ENCODE measurements around the gene NECAP2.

DNA sequence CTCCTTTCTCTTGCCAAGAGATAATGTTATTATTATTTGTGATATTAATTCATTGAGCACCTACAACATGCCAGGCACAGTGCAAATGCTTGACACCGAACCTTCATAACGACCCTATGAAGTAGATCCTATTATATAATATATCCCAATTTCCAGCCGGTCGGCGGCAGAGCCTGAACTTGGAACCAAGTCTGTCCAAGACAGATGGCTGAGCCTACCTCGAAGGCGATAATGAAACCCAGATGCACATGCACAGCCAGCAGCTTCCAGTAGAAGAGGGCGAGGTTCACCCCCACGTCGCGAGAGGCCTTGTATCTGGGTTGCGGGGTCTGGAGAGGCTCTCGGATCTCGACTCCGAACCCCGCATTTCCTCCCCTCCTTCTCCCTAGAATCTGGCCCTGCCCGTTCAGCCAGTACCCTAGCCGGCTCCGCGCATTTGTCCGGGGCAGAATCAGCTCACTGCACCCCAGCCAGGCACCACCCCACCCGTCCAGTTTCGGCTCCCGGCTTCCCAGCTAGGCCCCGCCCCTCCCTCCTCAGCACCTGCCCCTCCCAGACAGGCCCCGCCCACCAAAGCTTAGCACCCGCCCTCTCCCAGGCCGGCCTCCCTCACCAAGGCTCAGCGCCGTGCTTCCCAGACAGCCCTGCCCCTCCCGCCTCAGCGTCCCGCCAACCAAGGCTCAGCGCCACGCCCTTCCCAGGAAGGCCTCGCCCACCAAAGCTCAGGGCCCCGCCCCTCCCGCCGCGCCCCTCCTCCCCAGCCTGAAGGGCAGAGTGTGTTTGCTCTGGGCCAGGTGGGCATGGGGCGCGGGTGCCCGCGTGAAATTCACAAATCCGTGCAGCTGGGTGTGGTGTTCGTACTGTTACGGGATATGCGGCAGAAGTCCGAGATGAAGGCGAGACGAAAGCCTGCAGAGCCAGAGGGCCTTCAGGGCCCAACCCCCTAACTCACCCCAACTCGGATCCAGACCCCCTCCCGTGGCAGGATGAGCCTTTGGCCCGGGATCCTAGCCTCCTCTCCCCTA is 4.8 kb upstream of the ARHGEF19 start:
- RAMPAGE, long total RNA = no peak
- RRBS = 1% methylated on average over 7 of the region's 54 CpGs
PRO-cap:
- standard = bidirectional peak, plus-strand start at position 772 of the sequence, minus-strand start at position 490 of the sequence
- CoPRO, capped RNA only, 2 experiments = peak in 2 of 2 experiments; most common plus-strand start position 737 of the sequence (in 1); most common minus-strand start position 461 of the sequence (in 1)
- CoPRO, capped and uncapped RNA, 2 experiments = no peak in any of the 2 experiments
- CoPRO, uncapped RNA only, 2 experiments = no peak in any of the 2 experiments
CAGE:
- cytosol, long polyA plus RNA = start-site peak on the minus strand centred at position 484 of the sequence, 92 bp wide, 38 and 50 reads in 2 replicates
- long polyA plus RNA = start-site peak on the minus strand centred at position 483 of the sequence, 102 bp wide, 55 and 48 reads in 2 replicates
- nucleolus, long total RNA = no peak
- nucleus, long polyA plus RNA = no peak

DNA sequence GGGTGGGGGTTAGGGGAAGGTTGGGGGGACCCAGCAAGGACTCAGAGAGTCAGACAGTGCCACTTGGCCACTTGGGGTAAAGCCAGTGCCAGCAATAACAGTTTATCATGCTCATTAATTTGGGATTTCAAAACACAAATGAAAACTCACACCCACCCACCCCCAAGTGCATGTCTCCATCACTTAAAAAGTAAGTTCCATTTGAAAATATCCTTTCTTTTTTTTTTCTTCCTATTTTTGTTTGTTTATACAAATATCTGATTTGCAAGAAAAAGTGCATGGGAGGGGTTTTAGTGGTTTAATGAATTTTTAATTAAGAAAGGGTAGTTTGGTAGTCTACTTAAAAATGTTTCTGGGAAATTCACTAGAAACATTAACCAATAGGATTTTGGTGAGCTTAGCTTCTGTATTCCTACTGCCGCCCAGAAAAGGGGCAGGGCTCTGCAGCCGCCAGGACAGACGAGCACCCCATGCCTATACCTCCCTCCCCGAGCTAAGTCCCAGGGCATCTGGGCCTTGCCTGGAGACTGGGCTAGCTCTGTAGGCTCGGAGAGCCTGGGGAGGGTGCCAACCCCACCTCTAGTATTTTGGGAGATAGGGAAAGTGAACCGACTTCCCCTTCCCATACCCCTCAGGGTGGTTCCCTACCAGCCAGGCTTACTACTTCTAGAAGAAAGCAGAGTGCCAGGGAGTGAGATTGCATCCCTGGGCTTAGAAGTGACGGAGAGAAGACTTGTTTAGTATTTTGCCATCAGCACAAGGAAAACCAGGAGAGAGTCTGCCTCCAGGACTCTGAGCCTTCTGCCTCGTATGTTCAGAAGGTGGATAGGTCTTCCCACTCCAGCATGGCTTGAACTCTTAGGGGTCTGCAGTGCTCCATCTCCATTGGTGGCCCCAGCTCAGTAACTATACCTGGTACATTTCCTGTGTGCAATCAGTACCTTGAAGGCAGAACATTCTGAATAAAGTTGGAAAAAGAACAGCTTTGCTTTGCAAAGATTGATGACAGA is 28.7 kb downstream of the SZRD1 start:
- RAMPAGE, long total RNA = no peak
- RRBS = no CpG with 5 or more reads among the region's 8 CpGs
PRO-cap:
- standard = no peak
- CoPRO, capped RNA only, 2 experiments = no peak in any of the 2 experiments
- CoPRO, capped and uncapped RNA, 2 experiments = no peak in any of the 2 experiments
- CoPRO, uncapped RNA only, 2 experiments = peak in 2 of 2 experiments; most common plus-strand start position 117 of the sequence (in 2); most common minus-strand start position 1,001 of the sequence (in 1)
CAGE:
- cytosol, long polyA plus RNA = no peak
- long polyA plus RNA = no peak
- nucleolus, long total RNA = no peak
- nucleus, long polyA plus RNA = no peak

DNA sequence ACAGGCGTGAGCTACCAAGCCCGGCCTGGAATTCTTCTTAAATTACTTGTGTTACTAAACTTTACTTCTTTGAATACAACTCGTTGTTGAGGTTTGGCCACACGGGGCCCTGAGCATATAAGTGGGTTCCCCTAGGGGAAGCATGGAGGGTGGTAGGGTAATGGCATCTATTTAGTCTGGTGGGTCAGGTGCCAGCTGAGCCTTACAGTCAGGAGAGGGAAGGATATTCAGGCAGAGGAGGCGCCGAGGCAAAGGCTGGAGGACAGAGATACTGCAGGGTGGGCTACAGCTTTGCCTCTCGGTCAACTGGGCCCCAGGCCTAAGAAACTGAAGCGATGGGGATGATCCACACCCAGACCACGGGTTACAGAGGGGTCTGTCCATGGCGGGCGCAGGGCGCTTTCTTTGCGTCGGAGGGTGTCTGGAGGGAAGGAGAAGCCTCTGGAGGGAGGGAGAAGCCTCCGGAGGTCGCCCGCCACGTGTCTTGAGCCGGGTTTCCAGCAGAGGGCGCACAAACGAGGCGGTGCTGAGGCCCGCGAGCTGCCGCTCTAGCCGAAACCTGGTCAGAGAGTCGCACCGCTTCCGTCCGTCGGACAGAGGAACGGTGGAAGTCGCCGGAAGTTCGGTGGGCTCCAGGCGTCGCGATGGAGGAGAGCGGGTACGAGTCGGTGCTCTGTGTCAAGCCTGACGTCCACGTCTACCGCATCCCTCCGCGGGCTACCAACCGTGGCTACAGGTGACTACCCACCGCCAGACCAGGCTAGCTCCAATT is at the start of gene NECAP2:
TSS of gene NECAP2 (plus strand) at position 607 of the 772 bp plus-strand sequence.
- RAMPAGE, long total RNA = start-site peak on the plus strand centred at position 609 of the sequence, 56 bp wide, 1,397 and 972 reads in 2 replicates
- RRBS = 73% methylated on average over 1 of the region's 48 CpGs
PRO-cap:
- standard = bidirectional peak, plus-strand start at position 234 of the sequence, minus-strand start at position 250 of the sequence; bidirectional peak, plus-strand start at position 596 of the sequence, minus-strand start at position 423 of the sequence
- CoPRO, capped RNA only, 2 experiments = peak in 2 of 2 experiments; most common plus-strand start position 607 of the sequence (in 2); most common minus-strand start position 423 of the sequence (in 2)
- CoPRO, capped and uncapped RNA, 2 experiments = peak in 2 of 2 experiments; most common plus-strand start position 607 of the sequence (in 2); most common minus-strand start position 423 of the sequence (in 2)
- CoPRO, uncapped RNA only, 2 experiments = peak in 1 of 2 experiments; most common plus-strand start position 625 of the sequence (in 1); most common minus-strand start position 416 of the sequence (in 1)
CAGE:
- cytosol, long polyA plus RNA = start-site peak on the plus strand centred at position 612 of the sequence, 47 bp wide, 1,828 and 1,639 reads in 2 replicates
- long polyA plus RNA = start-site peak on the plus strand centred at position 622 of the sequence, 30 bp wide, 967 and 1,148 reads in 2 replicates
- nucleolus, long total RNA = no peak
- nucleus, long polyA plus RNA = start-site peak on the plus strand centred at position 616 of the sequence, 43 bp wide, 1,040 and 1,286 reads in 2 replicates

DNA sequence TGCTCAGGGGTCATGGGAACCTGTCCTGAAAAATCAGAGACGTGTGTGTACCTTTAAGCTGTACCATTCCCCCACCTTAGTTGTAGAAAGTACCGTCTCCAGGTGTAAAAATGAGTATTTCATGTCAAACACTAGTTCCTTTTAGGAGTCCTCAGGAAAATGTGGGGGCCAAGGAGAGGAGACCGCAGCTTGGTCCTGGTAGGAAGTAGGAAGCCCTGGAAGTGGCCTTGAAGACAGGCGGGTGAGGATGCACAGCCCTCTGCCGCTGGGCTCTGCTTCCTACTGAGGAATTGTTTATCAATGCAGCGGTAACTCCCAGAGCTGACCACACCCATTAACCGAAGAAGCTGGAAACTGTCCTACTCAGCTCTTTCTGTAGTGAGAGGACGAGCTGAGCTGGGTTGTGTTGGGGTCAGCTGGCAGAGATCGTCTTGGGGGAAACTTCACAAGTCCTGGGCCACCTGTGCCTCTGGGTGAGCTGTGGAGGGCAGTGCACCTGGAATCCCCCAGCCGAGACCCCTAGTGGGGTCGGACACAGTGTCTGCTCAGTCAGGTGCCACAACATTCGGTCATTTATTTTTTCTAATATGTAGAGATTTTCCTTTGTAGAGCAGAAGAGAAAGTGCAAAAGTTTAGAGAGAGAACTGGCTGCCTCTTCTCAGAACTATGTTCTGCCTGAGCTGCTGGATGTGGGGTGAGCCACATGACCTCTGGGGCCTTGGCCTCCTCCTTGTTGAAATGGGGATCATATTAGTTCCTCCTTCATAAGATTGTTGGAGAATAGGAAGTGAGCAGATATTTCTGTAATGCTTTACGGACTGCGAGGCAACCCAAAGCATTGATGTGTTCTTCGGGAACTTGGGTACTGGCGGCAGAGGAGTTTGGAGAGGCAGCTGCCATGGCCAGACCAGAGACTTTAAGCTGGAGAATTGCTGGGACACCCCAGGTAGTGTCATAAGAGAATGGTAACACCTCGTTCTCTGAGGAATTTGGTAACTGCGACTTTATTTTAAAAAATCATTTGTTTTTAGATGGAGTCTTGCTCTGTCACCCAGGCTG is 3.6 kb downstream of the NECAP2 start:
- RAMPAGE, long total RNA = no peak
- RRBS = no CpG with 5 or more reads among the region's 18 CpGs
PRO-cap:
- standard = bidirectional peak, plus-strand start at position 378 of the sequence, minus-strand start at position 284 of the sequence
- CoPRO, capped RNA only, 2 experiments = peak in 2 of 2 experiments; most common plus-strand start position 369 of the sequence (in 1); most common minus-strand start position 284 of the sequence (in 2)
- CoPRO, capped and uncapped RNA, 2 experiments = peak in 2 of 2 experiments; most common plus-strand start position 308 of the sequence (in 1); most common minus-strand start position 284 of the sequence (in 2)
- CoPRO, uncapped RNA only, 2 experiments = peak in 2 of 2 experiments; most common plus-strand start position 297 of the sequence (in 1); most common minus-strand start position 284 of the sequence (in 2)
CAGE:
- cytosol, long polyA plus RNA = no peak
- long polyA plus RNA = no peak
- nucleolus, long total RNA = no peak
- nucleus, long polyA plus RNA = no peak

DNA sequence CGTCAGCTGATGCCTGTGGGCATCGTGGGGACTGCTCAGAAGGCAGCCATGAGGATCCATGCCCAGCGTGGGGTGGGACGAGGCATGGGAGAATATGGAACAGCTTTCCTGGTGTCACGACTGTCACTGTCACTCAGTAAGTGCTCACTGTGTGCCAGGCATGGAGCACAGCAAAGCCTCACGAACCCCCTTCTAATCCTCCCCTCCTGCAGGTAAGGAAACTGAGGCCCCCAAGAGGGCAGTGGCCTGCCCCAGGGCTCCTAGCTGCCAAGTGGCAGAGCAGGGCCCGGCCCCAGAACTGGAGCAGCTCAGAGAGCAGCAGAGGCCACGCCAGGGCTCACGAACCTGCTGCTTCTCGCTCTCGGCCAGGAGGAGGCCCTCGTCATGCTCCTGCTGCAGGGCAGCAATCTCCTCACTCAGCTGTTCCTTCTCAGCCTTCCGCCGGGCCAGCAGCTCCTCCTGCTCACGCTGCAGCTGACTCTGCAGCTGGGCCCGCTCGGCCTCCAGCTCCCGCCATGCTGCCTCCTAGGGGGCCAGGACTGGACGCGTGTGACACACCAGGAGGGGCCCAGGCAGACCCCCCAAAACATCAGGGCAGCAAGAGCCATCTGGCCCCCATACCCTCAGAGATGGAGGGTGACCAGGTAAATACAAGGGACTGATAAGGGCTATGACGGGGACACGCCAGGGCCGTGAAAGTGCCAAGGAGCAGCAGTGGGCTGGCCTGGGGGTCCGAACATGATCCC is 179.1 kb downstream of the NECAP2 start:
- RAMPAGE, long total RNA = no peak
- RRBS = no CpG with 5 or more reads among the region's 24 CpGs
PRO-cap:
- standard = no peak
- CoPRO, capped RNA only, 2 experiments = no peak in any of the 2 experiments
- CoPRO, capped and uncapped RNA, 2 experiments = no peak in any of the 2 experiments
- CoPRO, uncapped RNA only, 2 experiments = no peak in any of the 2 experiments
CAGE:
- cytosol, long polyA plus RNA = no peak
- long polyA plus RNA = no peak
- nucleolus, long total RNA = no peak
- nucleus, long polyA plus RNA = no peak

DNA sequence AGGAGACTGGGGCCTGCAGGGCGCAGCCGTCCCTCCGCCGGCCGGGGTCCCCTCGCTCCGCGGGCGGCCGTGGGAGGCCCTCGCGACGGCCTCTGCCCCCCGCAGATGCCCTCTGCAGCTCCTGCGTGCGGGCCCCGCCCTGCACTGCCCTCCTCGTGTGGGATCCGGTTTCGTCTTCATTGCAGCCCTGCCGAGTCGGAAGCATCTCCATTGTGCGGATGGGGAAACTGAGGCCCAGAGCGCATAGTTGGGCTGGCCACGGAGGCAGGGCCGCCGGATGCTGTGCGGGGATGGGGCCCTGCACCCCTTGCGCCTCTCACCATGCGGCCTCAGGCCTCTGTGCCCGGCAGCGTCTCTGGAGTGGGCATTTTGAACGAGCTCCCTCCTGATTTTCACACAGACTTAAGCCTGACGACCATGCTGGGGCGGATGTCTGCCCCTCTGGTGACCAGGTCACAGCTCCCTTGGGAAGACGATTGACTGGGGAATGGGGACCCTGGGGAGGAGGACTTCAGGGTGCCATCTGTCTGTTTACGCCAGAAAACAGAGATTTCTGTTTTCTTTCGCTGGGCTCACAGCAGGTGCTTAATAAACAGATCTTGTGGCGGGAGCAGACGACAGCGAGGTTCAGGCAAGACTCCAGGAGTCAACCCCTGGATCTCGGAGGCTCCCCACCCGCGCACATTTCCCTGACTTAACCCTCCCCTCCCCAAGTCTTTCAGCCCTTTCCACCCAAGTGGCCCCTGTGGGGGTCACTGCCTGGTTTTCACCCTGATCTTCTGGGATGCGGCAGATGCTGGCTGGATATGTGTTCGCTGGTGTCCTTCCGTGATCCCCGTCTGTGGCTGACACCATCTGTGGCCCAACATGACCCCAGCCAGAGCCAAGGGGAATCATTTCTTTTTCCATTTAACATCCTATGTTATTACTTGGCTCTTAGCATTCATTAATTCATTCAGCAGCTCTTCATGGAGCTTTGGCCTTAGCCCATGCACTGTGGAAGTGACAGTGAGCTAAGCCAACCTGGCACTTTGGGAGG is 7.0 kb upstream of the CROCC start:
- RAMPAGE, long total RNA = no peak
- RRBS = 1% methylated on average over 4 of the region's 48 CpGs
PRO-cap:
- standard = no peak
- CoPRO, capped RNA only, 2 experiments = no peak in any of the 2 experiments
- CoPRO, capped and uncapped RNA, 2 experiments = no peak in any of the 2 experiments
- CoPRO, uncapped RNA only, 2 experiments = no peak in any of the 2 experiments
CAGE:
- cytosol, long polyA plus RNA = no peak
- long polyA plus RNA = no peak
- nucleolus, long total RNA = no peak
- nucleus, long polyA plus RNA = no peak

DNA sequence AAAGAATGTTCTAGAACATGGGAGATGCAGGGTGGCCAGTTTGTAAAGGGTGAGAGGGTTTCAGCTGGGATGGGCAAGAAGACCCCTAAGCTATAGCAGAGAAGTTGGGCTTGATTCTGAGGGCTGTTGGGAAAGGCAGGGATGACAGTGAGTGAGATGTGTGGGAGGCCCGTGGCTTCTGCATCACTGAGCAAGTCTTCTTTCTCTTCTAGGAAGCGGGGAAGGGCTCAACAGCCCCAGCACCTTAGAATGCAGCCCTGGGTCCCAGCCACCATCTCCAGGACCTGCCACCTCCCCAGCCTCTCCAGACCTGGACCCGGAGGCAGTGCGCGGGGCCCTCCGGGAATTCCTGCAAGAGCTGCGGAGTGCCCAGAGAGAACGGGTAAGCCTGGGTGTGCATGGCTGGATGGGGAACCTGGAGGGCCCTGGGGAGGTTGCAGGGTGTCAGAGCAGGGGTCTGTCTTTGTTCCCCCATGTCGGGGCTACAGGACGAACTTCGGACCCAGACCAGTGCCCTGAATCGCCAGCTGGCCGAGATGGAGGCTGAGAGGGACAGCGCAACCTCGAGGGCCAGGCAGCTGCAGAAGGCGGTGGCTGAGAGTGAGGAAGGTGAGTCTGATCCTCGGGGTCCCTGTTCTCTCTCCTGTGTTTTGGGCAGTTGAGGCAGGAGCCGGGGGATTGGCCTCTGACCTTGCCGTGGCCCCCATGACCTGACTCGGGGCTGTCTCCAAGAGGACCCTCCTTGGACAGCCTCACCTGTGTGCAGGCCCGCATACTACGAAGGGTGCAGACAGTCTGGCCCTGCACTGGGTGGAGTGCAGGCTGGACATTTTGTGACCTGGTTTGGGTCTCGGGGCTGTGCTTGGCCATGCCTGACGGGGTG is 14.7 kb downstream of the MFAP2 start:
- RAMPAGE, long total RNA = no peak
- RRBS = no CpG with 5 or more reads among the region's 24 CpGs
PRO-cap:
- standard = no peak
- CoPRO, capped RNA only, 2 experiments = no peak in any of the 2 experiments
- CoPRO, capped and uncapped RNA, 2 experiments = no peak in any of the 2 experiments
- CoPRO, uncapped RNA only, 2 experiments = no peak in any of the 2 experiments
CAGE:
- cytosol, long polyA plus RNA = no peak
- long polyA plus RNA = no peak
- nucleolus, long total RNA = no peak
- nucleus, long polyA plus RNA = no peak

- RAMPAGE, long total RNA = no peak
- RRBS = no CpG with 5 or more reads among the region's 9 CpGs
PRO-cap:
- standard = no peak
- CoPRO, capped RNA only, 2 experiments = no peak in any of the 2 experiments
- CoPRO, capped and uncapped RNA, 2 experiments = no peak in any of the 2 experiments
- CoPRO, uncapped RNA only, 2 experiments = no peak in any of the 2 experiments
CAGE:
- cytosol, long polyA plus RNA = no peak
- long polyA plus RNA = no peak
- nucleolus, long total RNA = no peak
- nucleus, long polyA plus RNA = no peak
Observed at GRCh38 chr1:16984663-16985111, 4.3 kb upstream of the MFAP2 start.

DNA sequence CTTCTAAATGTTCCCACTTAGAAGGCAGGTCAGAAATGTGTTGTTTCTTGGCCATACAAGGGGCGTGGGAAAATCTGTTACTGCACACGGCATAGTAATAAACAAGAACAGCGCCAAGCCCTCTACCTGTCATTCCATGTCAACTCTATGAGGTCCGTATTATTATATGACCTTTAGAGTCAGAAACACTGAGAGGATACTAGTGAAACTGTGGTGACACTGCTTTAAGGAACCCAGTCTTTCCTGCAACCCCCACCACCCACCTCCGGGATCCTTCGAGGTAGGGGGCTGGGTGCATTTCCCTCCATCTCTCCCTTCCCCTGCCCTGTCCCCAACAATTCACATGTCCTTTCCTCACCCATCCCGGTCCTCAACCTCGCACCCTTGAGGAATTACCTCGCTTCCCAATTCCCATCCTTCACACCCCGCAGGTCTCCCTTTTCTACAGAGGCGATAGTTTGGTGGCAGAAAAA is 664 bp downstream of the SDHB start:
- RAMPAGE, long total RNA = no peak
- RRBS = 1% methylated on average over 3 of the region's 11 CpGs
PRO-cap:
- standard = no peak
- CoPRO, capped RNA only, 2 experiments = no peak in any of the 2 experiments
- CoPRO, capped and uncapped RNA, 2 experiments = no peak in any of the 2 experiments
- CoPRO, uncapped RNA only, 2 experiments = no peak in any of the 2 experiments
CAGE:
- cytosol, long polyA plus RNA = no peak
- long polyA plus RNA = no peak
- nucleolus, long total RNA = no peak
- nucleus, long polyA plus RNA = no peak

DNA sequence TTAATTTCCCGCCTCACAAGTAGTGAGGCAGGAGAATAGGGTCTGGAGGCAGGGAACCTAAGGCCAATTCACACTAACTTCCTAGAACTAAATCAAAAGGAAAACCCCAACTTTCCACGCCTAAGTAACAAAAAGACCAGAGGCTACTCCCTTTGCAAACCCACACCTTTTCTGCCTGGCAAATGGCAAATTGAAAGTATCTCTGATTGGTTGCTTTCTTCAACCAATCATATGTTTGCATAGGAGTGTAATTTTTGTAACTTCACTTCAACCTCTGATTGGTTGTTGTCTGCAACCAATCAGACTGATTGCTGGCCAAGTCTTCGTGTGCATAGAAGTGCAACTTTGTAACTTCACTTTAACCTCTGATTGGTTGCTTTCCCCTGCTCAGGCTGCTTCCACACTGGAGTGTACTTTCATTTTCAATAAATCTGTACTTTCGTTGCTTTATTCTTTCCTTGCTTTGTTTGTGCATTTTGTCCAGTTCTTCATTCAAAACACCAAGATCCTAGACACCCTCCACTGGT is 36.9 kb upstream of the PADI2 start:
- RAMPAGE, long total RNA = no peak
- RRBS = no CpG with 5 or more reads among the region's 4 CpGs
PRO-cap:
- standard = no peak
- CoPRO, capped RNA only, 2 experiments = no peak in any of the 2 experiments
- CoPRO, capped and uncapped RNA, 2 experiments = no peak in any of the 2 experiments
- CoPRO, uncapped RNA only, 2 experiments = no peak in any of the 2 experiments
CAGE:
- cytosol, long polyA plus RNA = no peak
- long polyA plus RNA = no peak
- nucleolus, long total RNA = no peak
- nucleus, long polyA plus RNA = no peak

DNA sequence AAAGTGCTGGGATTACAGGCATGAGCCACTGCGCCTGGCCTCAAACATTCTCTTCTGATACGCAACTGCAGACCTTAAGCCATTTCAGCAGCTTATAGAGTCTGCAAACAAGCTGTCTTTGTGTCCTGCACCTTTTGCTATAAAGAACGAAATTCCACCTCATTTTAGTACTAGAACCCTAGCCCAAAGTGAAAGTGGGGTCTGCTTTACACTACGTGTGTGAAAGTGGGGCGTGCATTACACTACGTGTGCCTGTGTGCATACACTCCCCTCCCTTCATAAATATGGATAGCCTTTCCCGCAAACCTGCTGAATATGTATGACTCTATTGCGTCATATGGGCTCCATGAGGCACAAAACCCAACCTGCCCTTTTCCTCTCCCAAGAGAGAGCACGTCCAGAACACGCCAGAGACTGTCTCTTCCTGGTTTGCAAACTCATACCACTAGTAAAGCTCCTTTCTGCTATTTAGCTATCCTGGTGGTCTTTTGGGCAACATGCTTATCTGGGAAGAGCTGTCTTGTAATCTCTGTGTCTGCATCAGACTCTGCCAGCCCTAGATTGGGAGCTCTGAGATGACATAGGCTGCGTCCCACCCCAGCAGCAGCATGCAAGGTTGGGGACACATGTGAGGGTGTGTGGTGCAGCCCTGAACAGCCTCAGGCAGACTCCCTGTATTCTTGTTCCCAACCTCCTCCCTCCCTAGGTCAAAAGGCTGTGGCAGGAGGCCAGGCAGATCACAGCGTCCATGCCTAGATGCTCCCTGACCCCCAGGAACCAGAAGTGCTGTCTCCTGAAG is 12.5 kb upstream of the PADI1 start:
- RAMPAGE, long total RNA = no peak
- RRBS = no CpG with 5 or more reads among the region's 12 CpGs
PRO-cap:
- standard = no peak
- CoPRO, capped RNA only, 2 experiments = no peak in any of the 2 experiments
- CoPRO, capped and uncapped RNA, 2 experiments = no peak in any of the 2 experiments
- CoPRO, uncapped RNA only, 2 experiments = no peak in any of the 2 experiments
CAGE:
- cytosol, long polyA plus RNA = no peak
- long polyA plus RNA = no peak
- nucleolus, long total RNA = no peak
- nucleus, long polyA plus RNA = no peak

- RAMPAGE, long total RNA = no peak
- RRBS = no CpG with 5 or more reads among the region's 15 CpGs
PRO-cap:
- standard = no peak
- CoPRO, capped RNA only, 2 experiments = no peak in any of the 2 experiments
- CoPRO, capped and uncapped RNA, 2 experiments = no peak in any of the 2 experiments
- CoPRO, uncapped RNA only, 2 experiments = no peak in any of the 2 experiments
CAGE:
- cytosol, long polyA plus RNA = no peak
- long polyA plus RNA = no peak
- nucleolus, long total RNA = no peak
- nucleus, long polyA plus RNA = no peak
Observed at GRCh38 chr1:17228968-17229893, 19.7 kb upstream of the PADI3 start.

GRCh38 chr1:17409213-17410048 is 30.0 kb downstream of the RCC2 start:
- RAMPAGE, long total RNA = no peak
- RRBS = no CpG with 5 or more reads among the region's 20 CpGs
PRO-cap:
- standard = no peak
- CoPRO, capped RNA only, 2 experiments = no peak in any of the 2 experiments
- CoPRO, capped and uncapped RNA, 2 experiments = no peak in any of the 2 experiments
- CoPRO, uncapped RNA only, 2 experiments = peak in 2 of 2 experiments; most common minus-strand start chr1:17409444 (in 1)
CAGE:
- cytosol, long polyA plus RNA = no peak
- long polyA plus RNA = no peak
- nucleolus, long total RNA = no peak
- nucleus, long polyA plus RNA = no peak

DNA sequence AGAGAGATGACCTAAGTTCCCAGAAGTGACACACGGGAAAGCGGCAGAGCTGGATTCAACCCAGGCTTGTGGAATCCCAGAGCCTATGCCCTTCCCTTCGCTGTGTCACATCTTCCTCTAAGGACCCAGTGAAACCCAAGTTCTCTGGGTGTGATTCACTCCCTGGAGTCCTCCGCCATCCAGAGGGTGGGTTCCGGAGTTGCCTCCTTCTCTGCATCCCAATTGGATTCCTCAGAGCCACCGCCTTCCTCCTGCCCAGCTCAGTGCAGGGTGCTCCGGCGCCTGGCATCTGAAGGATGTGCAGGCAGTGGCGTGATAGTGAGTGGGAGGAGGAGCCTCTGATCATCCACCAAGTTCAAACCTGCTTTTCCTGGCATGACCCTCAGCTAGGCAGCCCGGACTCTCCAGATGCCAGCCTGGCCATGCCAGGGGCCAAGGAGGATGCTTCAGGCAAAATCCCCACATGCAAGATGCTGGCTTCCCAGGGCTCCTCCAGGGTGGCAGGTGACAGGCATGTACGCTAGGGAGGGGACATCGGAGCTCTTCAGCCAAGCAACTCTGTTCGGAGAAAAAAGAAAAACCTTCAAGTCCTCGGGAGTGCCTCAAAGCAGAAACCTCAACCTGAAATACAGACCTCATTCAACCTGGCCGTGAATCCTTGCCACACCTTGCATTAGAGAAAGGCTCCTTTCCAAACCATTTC is 20.9 kb upstream of the RCC2 start:
- RAMPAGE, long total RNA = no peak
- RRBS = 39% methylated on average over 2 of the region's 15 CpGs
PRO-cap:
- standard = no peak
- CoPRO, capped RNA only, 2 experiments = no peak in any of the 2 experiments
- CoPRO, capped and uncapped RNA, 2 experiments = no peak in any of the 2 experiments
- CoPRO, uncapped RNA only, 2 experiments = no peak in any of the 2 experiments
CAGE:
- cytosol, long polyA plus RNA = no peak
- long polyA plus RNA = no peak
- nucleolus, long total RNA = no peak
- nucleus, long polyA plus RNA = no peak

- RAMPAGE, long total RNA = no peak
- RRBS = no CpG with 5 or more reads among the region's 6 CpGs
PRO-cap:
- standard = no peak
- CoPRO, capped RNA only, 2 experiments = no peak in any of the 2 experiments
- CoPRO, capped and uncapped RNA, 2 experiments = no peak in any of the 2 experiments
- CoPRO, uncapped RNA only, 2 experiments = no peak in any of the 2 experiments
CAGE:
- cytosol, long polyA plus RNA = no peak
- long polyA plus RNA = no peak
- nucleolus, long total RNA = no peak
- nucleus, long polyA plus RNA = no peak
Observed at GRCh38 chr1:17512974-17513714, 26.4 kb upstream of the ARHGEF10L start.

GRCh38 chr1:17520571-17521158 is 18.8 kb upstream of the ARHGEF10L start:
- RAMPAGE, long total RNA = no peak
- RRBS = no CpG with 5 or more reads among the region's 9 CpGs
PRO-cap:
- standard = no peak
- CoPRO, capped RNA only, 2 experiments = no peak in any of the 2 experiments
- CoPRO, capped and uncapped RNA, 2 experiments = no peak in any of the 2 experiments
- CoPRO, uncapped RNA only, 2 experiments = no peak in any of the 2 experiments
CAGE:
- cytosol, long polyA plus RNA = no peak
- long polyA plus RNA = no peak
- nucleolus, long total RNA = no peak
- nucleus, long polyA plus RNA = no peak